Tibial nerve (tissue), 3 donors: ENCODE measurements around the genes SYT16, KCNH5, ZBTB1, HSPA2 and PPP1R36.

GRCh38 chr14:61749275-61750420 lies 12.6 kb upstream of the SNAPC1 start:
- PRO-cap, result no peak
- RAMPAGE, long total RNA, 3 experiments, result no peak in any of the 3 experiments

- PRO-cap, result no peak
- RAMPAGE, long total RNA, 3 experiments, result no peak in any of the 3 experiments
Measured at GRCh38 chr14:61812378-61813019, at the start of gene SYT16. Gene SYT16 (plus strand): TSS chr14:61812703.

DNA sequence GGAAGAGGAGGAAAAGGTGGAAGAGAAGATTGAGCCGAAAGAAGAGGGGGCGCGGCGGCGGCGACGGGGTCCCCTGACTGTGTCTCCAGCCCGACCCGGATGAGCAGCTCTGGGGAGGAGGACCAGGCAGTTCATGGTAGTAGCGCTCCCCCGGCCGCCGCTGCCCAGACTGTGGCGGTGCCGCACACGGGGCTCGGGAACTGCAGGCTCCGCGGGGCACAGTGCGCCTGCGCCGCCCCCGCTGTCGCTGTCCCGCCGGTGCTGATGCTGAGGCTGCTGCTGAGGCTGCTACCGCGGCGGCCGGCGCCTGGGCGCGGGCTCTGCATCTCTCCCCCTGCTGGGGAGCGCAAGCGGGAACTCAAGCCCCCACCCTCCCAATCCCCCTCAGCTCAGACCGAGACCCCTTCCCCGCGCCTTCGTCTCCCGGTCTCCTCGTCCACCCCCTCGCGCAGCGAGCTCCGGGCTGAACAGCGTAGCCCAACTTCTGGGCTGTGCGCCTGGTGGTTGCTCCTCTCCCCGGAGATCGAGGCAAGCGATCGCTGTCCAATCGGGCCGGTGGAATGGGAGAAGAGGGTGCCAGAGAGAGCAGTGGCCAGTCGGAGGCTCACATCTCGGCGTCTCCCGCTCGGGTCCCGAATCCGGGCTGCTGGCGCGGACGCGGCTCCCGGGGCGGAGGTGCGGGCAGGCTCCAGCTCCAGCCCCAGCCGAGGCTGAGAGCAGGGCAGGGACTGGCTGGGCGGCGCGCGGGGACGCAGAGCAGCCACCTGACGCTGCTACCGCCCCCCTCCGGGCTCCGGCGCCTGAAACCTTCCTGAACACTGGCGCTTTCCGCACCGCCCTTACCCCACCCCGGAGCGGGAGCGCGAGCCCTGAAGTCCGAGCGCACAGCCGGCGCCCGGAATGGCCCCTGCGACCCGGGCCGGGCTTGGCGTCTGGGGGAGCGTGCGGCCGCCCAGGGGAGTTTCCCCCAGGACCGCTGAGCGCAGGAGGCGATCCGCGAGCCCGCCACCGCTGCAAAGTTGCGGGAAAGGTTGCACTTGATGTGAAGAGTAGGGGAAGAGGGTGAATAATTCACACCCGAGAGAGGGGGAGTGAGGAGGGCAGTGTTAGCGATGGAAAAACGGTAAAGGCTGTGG lies at the start of gene KCNH5:
TSS of gene KCNH5 (minus strand) at position 204 of the 1,136 bp plus-strand sequence.
- PRO-cap, result no peak
- RAMPAGE, long total RNA, 3 experiments, result no peak in any of the 3 experiments

DNA sequence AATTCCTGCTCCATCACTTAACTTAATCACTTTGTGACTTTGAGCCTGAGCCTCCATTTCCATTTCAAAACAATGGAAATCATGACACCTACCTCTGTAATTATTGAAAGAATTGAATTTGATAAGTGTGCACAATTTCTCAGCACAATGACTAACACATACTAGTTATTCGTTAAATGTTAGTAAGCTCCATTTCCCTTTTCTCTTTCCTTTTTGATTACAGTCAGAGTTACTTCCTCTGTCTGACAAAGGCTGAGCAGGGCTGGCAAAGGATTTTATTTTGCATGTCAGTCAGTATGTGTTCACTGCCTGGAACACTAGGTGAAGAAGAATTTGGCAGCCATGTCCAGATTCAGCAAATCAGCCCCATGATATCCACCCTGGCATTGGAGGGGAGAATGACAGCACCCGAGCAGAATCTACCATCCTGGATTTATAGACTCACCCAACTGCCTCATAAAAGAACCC lies 12.2 kb upstream of the RHOJ start:
- PRO-cap, result no peak
- RAMPAGE, long total RNA, 3 experiments, result no peak in any of the 3 experiments

DNA sequence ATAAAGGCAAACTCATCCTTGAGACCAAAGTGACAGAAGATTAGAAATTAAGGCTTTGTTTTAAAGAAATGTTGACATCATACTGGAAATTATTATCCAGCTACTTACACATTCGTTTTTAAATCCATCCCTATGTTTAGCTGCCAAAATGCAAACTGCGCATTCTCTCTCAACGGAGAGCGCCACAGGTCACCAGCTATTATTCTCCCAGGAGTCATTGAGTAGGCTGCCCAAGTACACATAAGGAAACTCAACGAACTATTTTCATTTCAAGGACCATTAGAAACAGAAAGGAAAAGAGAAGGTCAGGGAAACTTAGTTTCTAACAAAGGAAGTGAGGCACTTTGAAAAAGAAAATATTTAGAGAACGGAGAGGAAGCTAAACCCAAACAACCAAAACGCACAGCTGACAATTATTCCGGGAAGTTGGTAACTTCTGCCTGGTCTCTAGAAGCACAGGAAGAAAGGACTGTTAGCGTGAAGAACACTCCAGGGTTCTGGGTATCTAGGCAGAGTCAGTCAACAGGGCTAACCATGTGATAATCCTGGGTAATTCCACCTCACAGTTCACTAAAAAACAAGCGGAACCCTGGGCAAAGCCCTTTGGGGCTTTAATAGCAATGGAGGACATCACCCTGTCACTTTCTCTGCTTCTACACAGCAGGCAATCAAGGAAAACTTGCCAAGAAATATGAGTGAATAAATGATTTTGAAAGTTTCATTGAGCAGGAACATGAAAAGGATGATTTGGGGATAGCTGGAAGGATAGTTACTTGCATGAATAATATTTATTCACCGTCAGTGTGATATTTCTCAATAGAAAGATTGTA lies 23.4 kb downstream of the GPHB5 start:
- PRO-cap, result no peak
- RAMPAGE, long total RNA, 3 experiments, result no peak in any of the 3 experiments

DNA sequence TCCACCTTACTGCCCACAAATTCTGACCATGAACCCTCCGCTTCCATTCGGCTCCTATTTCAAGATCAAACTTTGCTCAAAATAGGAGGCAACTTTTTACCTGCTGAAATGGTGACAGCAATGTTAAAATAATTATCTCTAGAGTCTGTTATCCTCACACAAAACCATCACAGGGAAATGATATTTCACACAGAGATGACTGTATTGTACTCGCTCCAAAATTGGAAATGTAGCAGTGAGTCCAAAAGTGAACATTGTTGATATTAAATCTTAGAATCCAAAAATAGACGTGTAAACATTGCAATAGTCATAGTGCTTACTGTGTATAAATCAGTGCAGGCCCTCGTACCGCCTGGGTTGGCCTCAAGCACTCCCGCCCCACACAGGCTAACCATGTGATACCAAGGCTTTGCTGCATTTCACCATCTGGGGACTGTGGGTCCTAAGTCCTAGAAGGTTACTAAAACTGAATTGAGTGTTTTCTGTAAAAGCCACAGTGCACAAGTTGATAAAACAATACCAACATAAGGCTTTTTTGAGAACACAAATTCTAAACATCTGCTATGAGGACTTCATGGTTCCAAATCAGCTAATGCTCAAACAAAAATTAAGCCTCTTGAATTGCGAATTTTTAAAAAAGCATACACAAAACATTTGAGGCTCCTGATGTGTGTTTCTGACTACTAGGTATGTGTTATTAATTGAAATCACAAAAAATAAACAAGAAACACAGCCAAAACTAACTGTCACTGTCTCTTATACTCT lies 107.3 kb downstream of the PPP2R5E start:
- PRO-cap, result no peak
- RAMPAGE, long total RNA, 3 experiments, result no peak in any of the 3 experiments

GRCh38 chr14:63453474-63454119 lies 89.6 kb downstream of the PPP2R5E start:
- PRO-cap, result no peak
- RAMPAGE, long total RNA, 3 experiments, result start-site peak on the minus strand in 1 of 3 experiments, at chr14:63453708-63453774 at its widest, 7 reads per replicate

DNA sequence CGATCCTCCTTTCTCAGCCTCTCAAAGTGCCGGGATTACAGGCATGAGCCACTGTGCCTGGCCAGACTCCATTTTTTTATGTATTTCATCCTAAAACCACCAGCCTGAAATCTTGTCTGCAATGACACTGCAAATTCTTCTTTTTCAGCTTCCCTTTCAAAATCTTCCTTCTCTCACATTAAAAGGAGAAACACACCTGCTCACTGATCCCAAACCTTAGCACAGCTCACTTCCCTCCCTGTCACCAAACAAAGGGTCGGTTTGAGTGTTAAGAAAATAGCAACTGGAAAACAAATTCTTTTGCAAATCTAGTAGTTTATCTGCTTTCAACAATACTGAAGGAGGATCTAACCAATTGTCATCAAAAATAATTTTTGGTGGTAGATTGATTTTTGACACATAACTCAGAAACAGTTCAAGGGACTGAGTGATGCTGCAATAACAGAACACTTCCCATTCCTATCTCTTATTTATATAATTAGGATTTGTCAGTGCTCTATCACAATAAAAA lies 62.4 kb downstream of the PPP2R5E start:
- PRO-cap, result no peak
- RAMPAGE, long total RNA, 3 experiments, result no peak in any of the 3 experiments

DNA sequence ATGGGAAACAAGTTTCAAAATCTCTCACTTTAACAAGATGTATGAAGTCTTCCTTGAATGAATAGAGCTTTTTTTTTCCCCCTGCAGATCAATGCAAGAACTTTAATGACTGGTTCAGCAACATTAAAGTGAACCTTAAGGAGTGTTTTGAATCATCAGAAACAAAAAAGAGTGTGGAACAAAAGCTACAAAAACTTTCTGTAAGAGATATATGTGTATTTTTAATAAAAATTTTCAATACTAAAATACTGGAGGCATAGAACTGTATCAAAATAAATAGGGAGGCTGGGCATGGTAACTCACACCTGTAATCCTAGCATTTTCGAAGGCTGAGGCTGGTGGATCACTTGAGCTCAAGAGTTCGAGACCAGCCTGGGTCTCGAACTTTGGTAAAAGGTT lies 169.9 kb downstream of the SYNE2 start:
- PRO-cap, result no peak
- RAMPAGE, long total RNA, 3 experiments, result no peak in any of the 3 experiments

DNA sequence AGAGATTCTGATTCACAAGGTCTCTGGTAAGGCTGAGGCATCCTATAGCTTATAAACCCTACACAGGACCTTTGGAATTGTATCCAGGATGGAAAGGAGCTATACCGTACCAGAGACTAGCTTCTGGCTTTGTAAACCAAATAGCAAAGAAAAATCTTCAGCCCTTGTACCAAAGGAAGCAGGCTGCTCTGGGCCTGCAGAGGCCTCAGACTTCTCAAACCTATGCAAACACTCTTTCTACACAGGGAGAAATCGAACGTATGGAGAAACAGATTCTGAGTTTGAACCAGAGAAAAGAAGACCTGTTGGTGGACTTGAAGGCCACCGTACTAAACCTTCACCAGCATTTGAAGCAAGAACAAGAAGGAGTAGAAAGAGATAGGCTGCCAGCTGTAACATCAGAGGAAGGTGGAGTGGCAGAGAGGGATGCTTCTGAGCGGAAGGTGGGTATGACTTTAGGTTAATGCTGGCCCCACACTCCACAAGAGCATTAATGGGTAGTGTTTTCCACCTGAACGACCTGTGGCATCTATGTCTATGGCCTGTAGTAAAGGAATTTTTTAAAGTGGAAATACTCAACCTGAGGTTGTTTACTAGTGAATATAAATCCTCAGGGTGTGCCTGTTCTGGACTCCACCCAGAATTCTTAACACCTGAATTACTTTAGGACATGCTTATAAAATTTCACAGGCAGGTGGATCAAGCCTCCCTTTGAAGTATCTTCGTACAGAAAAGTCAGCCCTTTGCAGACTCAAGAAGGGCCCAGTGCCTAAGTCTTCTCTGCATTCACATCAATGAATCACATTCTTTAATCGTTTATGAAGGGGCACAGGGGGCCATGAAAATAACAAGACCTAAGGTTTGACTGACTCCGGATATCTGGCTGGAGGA lies 196.2 kb downstream of the ESR2 start:
- PRO-cap, result no peak
- RAMPAGE, long total RNA, 3 experiments, result start-site peak on the plus strand in 1 of 3 experiments, centred at position 306 of the sequence, 182 reads per replicate

- PRO-cap, result no peak
- RAMPAGE, long total RNA, 3 experiments, result no peak in any of the 3 experiments
Measured at GRCh38 chr14:64122962-64123658, 171.1 kb downstream of the ESR2 start.

DNA sequence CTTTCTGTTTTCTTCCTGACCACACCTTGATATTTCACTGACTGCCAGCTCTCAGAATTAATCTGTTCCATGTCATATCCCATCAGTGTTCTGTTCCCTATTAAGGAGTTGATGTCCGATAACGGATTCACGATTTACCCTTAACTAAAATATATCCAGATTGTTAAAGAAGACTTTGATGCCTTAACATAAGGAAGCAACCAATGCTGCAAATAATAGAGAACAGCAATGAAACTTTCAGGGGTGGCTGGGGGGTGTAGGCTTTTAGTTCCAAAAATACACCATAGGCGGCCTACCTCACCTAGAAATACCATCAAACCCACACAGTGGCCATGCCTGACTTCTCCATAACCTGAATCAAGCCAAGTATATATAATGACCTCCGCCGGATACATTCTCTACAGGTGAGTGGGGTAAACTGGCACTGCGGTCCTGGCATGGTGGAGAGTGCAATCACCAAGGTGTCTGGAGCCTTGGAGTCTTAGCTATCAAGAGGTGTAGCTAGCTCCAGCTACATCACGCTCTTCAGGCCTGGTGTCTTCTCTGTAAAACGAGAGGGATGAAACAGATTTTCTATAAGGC lies 1.3 kb downstream of the ZBTB25 start:
- PRO-cap, result no peak
- RAMPAGE, long total RNA, 3 experiments, result no peak in any of the 3 experiments

DNA sequence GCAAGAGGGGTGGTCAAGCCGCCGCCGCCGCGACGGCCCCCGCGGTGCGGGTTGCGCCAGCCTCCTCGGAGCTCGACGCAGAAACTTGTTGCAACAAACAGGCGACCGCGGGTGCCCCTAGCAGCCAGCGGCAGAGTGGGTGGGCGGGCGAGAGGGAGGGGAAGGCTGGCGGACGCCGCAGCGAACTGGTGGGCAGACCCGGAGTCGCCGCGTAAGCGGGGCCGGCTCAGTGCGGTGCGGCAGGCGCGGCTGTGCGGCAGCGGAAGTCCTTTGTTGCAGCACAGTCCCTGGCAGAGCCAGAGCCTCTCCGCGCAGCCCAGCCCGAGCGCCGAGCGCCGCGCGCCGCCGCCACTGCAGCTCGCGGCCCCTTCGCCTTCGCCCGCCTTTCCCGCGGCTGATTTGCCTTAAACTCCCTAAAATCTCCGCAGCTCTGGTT lies at the start of gene ZBTB1:
TSS of gene ZBTB1 (plus strand) at position 273 of the 436 bp plus-strand sequence.
- PRO-cap, result bidirectional peak, plus-strand start at position 229 of the sequence, minus-strand start at position 87 of the sequence
- RAMPAGE, long total RNA, 3 experiments, result no peak in any of the 3 experiments

DNA sequence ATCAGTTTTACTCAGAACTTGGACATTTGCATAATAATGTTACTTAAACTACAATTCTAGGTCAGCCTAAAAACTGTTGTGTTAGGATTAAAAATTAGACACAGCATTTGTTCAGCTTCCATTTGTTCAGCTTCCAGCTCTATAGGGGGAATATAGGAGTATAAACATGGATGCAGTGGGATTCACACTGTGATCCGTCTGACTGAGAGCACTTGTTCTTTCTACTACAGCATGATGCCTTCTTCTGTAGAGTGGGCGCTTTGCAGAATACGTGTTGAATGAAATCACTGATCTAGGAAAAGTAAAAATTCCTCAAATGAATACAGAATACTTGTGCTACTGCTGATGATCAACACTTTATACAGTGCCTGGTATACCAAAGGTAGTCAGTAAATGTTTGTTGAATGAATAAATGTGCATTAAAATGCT lies 11.8 kb downstream of the ZBTB1 start:
- PRO-cap, result no peak
- RAMPAGE, long total RNA, 3 experiments, result no peak in any of the 3 experiments

DNA sequence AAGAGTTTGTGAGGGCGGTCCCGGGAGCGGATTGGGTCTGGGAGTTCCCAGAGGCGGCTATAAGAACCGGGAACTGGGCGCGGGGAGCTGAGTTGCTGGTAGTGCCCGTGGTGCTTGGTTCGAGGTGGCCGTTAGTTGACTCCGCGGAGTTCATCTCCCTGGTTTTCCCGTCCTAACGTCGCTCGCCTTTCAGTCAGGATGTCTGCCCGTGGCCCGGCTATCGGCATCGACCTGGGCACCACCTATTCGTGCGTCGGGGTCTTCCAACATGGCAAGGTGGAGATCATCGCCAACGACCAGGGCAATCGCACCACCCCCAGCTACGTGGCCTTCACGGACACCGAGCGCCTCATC lies at the start of gene HSPA2:
TSS of gene HSPA2 (plus strand) at position 90 of the 354 bp plus-strand sequence.
- PRO-cap, result bidirectional peak, plus-strand start at position 90 of the sequence, minus-strand start outside the sequence
- RAMPAGE, long total RNA, 3 experiments, result start-site peak on the plus strand in 1 of 3 experiments, centred at position 90 of the sequence, 214 reads per replicate

DNA sequence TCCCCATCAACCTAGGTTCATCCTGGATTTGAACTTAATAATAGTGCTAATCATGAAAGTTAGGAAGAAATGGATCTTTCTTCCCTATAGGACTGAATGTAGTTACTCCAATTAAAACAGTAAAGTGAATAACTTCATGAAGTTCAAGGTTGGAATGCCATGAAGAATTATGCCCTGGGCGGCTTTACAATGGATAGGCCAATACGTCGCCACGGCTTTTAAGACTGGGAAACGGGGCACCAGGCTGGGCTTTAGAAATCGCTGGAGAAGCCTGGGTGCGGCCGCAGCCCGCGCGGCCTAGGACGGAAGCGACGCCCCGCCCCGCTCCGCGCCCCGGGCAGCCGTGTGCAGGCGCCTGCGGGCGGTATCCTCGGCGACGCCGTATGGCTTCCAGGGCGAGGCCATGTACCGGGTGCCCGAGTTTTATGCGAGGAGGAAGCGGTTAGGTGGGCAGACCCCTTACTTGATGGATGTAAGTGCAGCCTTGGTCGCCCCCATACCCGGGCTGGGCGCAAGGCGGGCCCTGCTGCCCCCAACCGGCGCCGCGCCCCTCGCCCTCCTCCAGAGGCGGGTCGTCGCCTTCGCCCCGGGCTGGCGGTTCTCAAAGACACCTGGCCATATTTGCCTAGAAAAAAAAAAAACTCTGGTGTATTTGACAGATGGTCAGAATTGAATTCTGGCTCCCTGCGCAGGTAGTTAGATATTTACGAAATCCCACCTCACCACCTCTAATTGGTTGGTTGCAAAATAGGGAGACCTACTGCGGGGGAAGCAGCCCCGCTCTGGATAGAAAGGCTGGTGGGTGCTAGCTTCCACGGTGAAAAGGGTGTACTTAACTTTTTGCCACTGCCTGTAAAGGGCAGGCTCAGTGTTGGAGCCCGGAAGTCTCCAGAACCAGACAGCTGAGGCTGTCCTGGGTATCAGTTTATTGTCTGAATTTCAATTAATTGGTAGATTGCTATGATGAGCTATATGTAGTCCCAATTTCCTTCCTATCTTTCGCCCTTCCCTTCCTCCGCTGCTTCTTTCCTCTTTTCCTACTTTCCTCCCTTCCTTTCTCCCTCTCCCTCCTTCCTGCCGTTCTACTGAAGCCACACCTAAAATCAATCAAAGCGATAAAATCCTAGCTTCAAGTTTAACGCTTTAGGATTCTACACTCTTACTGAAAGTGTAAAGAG lies at the start of gene PPP1R36:
TSS of gene PPP1R36 (plus strand) at position 367 of the 1,178 bp plus-strand sequence.
- PRO-cap, result no peak
- RAMPAGE, long total RNA, 3 experiments, result start-site peak on the plus strand in 2 of 3 experiments, centred at positions 339 to 361 of the sequence, 5 to 8 reads per replicate

GRCh38 chr14:64658706-64659220 lies 45.5 kb upstream of the PLEKHG3 start:
- PRO-cap, result no peak
- RAMPAGE, long total RNA, 3 experiments, result no peak in any of the 3 experiments

DNA sequence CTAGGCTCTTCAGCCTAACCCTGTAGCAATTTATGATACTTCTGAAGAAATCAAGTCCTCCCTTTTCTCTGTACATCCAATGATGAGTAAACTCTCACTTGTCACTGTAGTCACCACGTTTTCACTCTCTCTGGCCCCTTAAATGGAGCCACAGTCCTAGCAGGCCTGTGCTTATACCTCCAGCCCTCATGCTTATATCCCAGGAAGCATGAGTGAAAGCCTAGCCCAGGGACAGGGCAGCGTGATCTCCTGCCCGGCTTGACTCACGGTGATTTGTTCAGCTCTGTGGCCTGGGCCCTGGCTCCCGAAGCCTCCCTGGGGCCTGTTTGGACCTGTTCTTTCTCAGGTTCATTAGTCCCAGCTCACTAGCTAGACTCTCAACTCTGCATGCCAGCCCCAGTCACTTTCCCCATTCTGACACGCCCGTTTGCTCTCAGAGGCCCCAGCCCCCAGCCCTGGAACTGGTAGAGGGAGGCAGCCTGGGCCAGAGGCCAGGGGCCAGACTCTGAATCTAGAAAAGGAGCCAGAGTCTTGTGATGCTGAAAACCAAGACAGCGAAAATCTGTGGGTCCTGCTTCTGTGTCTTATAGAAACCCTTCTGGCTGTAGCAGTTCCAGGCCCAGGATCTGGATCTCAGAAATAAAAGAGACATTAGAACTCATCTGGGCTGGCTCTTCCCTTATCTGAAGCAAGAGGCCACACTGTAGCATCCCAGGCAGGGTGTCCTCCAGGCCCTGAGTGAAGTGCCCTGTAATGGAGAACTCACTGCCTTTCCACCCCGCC lies 23.9 kb upstream of the PLEKHG3 start:
- PRO-cap, result no peak
- RAMPAGE, long total RNA, 3 experiments, result no peak in any of the 3 experiments

- PRO-cap, result no peak
- RAMPAGE, long total RNA, 3 experiments, result no peak in any of the 3 experiments
Measured at GRCh38 chr14:64692505-64693063, 11.6 kb upstream of the PLEKHG3 start.

DNA sequence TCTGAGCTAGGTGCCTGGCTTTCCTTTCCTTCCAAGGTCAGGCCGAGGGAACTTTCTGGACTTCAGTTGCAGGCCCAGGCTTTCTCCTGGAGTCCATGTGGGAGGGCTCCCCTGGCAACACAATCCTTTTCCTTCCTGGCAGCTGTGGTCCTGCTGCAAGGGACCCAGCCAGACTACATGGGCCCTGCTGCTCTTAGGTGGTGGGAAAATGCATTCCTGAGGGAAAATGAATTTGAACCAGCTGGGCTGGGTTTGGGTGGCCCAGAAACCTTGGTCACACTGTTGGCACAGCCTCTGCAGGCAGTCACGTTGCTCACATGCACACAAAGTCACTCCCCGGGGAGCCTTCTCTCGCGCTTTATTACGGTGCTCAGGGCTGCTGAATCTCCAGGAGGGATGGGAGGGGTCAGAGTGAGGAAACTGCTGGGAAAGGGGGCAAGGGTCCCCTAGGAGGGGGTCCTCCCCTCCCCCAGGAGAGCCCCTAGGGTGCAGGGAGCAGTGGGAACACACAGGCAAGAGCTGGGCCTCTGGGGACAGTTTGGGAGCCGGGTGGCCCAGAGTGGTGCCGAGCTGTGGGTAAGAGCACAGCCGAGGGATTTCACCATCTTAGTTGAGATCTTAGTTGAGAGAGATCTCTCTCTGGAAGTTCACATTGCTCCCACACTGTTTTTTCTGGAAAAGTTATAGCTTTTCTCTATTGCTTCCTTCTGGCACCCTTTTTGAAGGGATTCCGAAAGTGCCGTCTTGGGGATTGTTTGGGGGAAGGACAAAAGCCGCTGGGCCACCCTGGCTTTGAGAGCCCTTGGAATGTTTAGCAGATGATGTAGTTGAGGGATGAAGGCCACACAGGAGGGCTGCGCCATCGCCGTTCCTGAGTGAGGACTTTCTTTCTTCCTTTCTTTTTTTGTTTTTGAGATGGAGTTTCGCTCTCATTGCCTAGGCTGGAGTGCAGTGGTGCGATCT lies 17.4 kb downstream of the PLEKHG3 start:
- PRO-cap, result bidirectional peak, plus-strand start at position 390 of the sequence, minus-strand start at position 123 of the sequence
- RAMPAGE, long total RNA, 3 experiments, result no peak in any of the 3 experiments